Upper lobe of left lung (tissue), 5 donors: ENCODE data around the genes AMBP and ORM1.

- PRO-cap, 2 experiments: no peak in any of the 2 experiments
- RAMPAGE, long total RNA, 4 experiments: start-site peak on the plus strand in 1 of 4 experiments, at chr9:112763972-112764092 at its widest, 10 reads per replicate
Measured at GRCh38 chr9:112763777-112764756, 13.5 kb downstream of the SNX30 start.

DNA sequence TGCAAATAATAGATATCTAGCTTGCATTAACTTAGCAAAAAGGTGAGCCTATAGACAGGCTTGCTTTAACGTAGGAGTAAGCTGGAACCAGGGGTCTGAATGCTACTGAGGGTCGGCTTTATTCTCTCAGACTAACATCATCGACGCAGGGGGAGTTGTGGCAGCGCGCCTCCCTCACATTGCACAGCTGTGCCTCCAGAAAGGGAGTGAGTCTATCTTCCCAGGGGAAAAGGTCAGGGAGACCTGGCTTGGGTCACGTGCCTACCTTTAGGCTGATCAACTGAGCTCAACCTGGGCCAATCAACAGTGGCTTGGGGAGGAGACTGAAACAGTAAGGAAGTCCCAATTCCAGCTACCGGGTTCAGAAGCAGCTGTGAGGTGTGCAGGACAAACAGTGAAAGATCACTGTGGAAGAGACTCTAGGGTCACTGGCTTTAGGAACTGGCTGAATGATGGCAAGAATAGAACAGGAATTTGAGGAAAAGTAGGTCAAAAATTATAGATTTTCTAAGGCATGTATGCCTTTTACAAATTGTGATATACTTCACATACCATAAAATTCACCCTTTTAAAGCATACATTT is 14.3 kb downstream of the SNX30 start:
- PRO-cap, 2 experiments: no peak in any of the 2 experiments
- RAMPAGE, long total RNA, 4 experiments: no peak in any of the 4 experiments

DNA sequence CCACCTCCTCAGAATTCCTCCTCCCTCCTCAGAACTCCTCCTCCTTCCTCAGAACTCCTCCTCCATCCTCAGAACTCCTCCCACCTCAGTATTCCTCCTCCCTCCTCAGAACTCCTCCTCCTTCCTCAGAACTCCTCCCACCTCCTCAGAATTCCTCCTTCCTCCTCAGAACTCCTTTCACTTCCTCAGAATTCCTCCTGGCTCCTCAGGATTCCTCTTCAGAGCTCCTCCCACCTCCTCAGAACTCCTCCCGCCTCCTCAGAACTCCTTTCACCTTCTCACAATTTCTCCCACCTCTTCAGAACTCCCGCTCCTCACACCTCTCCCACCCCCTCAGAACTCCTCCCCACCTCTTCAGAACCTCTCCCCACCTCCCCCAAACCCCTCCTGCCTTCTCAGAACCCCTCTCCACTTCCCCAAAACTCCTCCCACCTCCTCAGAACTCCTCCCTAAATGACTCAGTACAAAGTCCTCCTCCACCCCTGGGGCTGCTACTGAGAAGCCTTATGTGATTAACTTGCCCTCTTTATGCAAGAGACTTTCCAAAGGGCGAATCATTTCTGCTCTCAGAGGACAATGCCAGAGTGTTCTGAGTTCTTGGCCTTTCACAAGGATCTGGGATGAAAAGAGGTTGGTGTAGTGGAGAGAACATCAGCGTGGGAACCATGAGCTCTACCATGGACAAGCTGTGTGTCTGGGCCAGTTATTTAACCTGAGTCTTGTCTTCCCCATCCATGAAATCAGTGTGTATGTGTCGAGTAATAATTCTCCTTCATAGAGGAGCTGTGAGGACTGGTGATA is 23.1 kb downstream of the SLC46A2 start:
- PRO-cap, 2 experiments: no peak in any of the 2 experiments
- RAMPAGE, long total RNA, 4 experiments: no peak in any of the 4 experiments

GRCh38 chr9:113219844-113220246 is 1.2 kb downstream of the FKBP15 start:
- PRO-cap, 2 experiments: no peak in any of the 2 experiments
- RAMPAGE, long total RNA, 4 experiments: no peak in any of the 4 experiments

DNA sequence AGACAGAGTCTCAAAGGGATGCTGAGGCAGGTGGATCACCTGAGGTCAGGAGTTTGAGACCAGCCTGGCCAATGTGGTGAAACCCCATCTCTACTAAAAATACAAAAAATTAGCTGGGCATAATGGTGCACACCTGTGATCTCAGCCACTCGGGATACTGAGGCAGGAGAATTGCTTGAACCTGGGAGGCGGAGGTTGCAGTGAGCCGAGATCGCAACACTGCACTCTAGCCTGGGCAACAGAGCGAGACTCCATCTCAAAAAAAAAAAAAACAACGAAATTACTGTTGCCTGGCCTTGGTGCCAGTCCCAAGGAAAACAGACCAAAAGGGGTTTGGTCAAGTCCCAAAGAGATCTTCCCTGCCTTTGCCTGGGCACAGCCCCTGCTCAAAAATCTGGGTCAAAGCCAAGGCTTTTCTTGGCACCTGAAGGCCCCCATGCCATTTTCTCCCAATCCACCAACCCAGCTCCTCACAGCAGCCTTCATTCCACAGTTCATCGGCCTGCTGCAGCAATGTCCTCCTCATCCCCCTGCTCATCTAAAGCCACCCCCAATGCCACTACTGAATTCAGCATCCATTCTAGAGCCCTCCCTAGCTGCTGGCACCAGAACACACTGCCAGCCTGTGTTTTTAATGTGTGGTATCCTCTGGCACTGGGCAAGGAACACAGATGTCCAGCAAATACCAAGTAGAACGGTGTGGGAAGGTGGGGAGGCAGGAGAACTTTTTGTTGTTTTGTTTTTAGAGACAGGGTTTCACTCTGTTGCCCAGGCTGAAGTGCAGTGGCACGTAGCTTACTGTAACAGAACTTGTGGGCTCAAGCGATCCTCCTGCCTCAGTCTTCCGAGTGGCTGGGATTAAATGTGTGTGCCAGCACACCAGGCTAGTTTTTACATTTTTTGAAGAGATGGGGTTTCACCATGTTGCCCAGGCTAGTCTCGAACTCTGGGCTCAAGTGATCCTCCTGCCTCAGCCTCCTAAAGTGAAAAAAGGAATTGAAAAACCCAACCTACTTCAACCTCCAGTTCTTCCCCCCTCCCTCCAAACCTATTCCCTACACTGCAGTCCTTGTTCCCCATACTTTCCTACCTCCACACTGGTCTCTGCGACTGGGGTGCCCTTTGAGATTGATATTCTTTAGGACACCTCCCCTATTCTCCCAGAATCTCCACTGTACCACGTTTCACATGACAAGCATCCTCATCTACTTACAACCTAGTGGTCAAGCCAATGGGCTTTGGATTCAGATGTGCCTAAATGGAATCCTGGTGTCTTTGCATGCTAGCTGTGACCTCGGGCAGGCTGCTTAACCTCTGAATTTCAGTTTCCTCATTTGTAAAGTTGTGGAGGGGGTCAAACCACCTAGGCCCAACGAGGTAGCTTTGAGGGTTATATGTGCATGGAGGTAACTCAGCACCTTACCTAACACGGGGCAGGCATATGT is 4.7 kb downstream of the HDHD3 start:
- PRO-cap, 2 experiments: no peak in any of the 2 experiments
- RAMPAGE, long total RNA, 4 experiments: no peak in any of the 4 experiments

DNA sequence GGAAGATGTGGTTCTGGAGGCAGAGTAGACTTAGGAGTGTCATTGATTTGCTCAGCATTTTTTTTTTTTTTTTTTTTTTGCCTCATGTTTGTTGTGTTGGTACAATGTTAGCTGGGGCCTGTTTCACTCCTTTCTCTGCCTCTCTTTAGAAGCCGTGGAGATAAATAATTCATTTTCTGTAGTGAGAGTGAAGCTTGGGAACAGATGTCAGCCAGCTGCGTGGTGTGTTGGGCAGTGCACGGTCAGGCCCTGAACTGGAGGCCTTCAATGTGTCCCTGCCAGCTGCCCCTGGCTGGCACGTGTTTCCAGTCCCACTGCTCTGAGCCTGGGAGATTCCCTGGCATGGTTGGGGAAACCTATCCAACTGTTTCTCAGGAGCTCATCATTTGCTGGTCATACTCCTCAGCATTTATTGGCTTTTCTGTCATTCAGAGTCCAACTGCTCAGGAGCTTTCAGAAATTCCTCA is 5.5 kb downstream of the RGS3 start:
- PRO-cap, 2 experiments: no peak in any of the 2 experiments
- RAMPAGE, long total RNA, 4 experiments: no peak in any of the 4 experiments

GRCh38 chr9:113518111-113518544 is 54.6 kb downstream of the RGS3 start:
- PRO-cap, 2 experiments: no peak in any of the 2 experiments
- RAMPAGE, long total RNA, 4 experiments: no peak in any of the 4 experiments

- PRO-cap, 2 experiments: no peak in any of the 2 experiments
- RAMPAGE, long total RNA, 4 experiments: no peak in any of the 4 experiments
Measured at GRCh38 chr9:113587344-113587808, 123.8 kb downstream of the RGS3 start.

DNA sequence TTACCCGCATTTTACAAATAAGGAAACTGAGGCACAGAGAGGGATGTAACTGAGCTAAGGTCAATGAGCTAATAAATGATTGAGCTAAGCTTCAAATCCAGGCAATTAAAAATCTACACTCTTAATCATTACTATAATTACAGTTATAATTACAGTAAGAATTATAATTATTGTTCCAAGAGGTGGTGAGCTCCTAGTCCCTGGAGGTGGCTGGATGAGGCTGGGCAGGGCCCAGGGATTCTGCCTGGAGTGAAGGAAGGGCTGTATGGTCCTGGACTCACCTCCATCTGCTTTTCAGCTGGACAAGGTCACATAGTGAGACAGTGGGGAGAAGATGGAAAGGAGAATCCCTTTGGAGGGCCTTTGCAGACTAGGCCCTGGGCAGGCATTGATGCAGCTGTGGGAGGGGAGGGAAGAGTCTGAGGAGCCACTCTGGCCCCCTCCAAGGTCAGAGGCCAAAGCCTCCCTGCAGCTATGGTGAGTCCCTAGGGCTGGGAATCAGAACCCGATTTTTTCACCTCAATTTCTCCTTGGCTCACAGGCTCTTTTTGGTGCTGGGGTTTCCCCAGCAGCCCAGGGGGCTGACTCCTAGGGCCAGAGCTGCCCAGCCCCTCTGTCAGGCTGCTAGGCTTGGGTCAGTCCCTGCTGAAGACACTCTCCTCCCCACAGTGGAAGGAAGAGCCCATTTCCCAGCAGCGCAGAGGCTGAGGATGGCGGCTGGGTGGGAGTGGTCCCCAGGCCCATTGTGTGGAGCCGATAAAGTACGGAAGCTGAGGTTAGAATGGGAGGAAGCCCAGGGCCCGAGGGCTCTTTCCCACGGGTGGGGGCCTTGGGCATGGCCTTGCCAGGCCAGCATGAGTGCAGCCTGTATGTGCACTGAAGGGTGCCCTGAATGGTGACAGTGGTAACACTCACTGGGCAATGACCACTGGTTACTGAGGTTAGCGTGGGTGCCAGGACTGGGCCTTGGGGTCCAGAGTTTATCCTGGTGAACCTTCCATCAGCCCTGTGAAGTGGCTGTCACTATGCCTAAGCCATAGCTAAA is 125.6 kb downstream of the RGS3 start:
- PRO-cap, 2 experiments: no peak in any of the 2 experiments
- RAMPAGE, long total RNA, 4 experiments: no peak in any of the 4 experiments

GRCh38 chr9:113595435-113596054 is 132.0 kb downstream of the RGS3 start:
- PRO-cap, 2 experiments: no peak in any of the 2 experiments
- RAMPAGE, long total RNA, 4 experiments: no peak in any of the 4 experiments

- PRO-cap, 2 experiments: peak in 1 of 2 experiments; most common plus-strand start chr9:113599799 (in 1)
- RAMPAGE, long total RNA, 4 experiments: no peak in any of the 4 experiments
Measured at GRCh38 chr9:113599480-113600211, 136.1 kb downstream of the RGS3 start.

GRCh38 chr9:113621248-113621978 is 157.9 kb downstream of the RGS3 start:
- PRO-cap, 2 experiments: peak in 1 of 2 experiments; most common minus-strand start chr9:113621569 (in 1)
- RAMPAGE, long total RNA, 4 experiments: no peak in any of the 4 experiments

DNA sequence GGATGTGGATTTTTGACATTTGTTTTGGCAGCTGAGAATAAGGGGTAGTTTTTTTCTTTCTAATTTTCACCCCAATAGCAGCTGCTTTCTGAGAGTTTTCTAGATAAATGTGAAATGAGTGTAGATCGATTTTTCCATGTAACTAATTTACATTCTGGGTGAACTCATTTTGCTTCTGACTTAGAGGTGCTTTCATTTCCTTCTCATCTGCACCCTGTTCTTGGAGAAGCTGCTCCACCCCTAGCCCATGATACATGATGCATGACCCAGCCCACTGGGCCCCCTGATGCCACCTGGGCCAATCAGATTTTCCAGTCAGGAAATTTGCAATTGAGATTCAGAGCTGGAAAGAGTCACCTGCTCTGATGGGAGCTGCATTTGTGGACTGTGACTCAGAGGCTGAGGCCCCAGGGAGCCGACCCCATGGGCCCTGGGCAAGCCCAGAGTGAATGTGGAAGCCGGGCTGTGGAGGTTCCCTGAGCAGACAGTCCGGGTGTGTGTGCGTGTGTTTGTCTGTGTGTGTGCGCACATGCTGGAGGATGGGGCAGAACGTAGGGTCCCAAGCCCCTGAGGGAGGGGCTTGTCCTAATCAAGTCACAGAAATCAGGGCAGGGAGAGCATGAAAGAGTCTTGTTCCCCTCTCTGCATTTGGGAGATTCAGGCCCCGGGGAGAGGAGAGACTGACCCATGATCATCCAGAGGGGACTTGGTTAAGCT is 159.4 kb downstream of the RGS3 start:
- PRO-cap, 2 experiments: no peak in any of the 2 experiments
- RAMPAGE, long total RNA, 4 experiments: no peak in any of the 4 experiments

DNA sequence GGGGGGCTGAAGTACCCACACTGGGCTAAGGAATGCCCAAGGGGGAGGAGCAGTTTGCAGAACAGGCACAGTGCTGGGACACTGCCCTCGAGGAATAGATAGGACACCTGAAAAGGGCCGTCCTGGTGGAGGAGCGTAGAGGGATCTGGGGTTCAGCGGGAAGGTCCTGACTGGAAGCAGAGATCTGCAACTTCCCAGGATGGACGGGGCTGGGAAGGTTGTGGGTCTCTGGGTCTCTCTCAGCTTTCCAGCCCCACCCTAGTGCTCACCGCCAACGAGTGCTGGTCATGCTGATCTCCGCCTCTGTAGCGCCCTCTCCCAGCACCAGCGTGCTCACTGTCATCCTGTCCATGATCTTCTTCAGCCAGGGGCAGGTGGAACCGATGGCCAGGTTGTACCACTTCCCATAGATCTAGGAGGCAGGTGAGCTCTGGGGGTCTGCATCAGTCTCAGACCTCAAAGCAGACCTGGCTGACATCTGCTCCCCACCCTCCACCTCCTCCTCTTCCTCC is 1.7 kb downstream of the AMBP start:
- PRO-cap, 2 experiments: no peak in any of the 2 experiments
- RAMPAGE, long total RNA, 4 experiments: no peak in any of the 4 experiments

DNA sequence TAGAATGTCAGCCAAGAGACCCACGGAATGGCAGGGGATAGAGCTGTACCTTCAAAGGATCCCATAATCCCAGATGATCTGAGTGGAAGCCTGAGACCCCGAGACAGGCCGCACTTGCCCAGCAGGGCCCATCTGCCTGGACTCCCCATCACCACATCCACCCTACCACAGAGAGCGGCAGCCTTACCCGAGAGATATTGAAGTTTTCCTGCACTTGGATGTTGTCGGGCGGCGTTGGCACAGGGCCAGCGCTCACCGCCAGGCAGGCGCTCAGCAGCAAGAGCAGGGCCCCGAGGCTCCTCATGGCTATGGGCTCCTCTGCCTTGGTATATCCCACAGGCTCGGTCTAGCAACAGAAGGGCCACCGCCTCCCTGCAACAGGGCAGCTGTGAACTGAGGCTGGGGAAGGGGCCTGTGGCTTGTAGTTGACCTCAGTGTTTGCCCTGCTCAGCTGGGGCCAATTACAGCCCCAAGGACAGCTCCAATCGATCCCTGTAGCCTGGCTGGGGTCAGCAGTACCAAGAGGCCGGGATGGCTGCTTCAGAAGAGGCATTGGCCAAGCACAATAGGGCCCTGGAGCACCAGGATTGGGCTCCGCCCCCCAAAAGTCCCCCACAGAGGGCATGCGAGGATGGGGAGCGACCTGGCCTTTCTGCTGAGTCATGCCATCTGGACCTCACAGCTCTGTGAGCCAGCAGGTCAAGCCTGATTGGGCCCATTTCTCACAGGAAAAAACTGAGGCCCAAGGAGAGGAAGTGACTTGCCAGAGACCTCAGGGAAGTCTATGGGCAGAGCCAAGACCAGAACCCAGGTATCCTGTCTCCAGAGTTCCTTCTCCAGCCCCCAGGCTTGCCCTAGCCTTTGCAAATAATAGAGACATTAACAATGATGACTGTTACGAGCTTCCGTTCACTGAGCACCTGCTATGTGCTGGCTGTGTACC is at the start of gene AMBP:
AMBP (minus strand) TSS at position 395 of the 943 bp plus-strand sequence.
- PRO-cap, 2 experiments: no peak in any of the 2 experiments
- RAMPAGE, long total RNA, 4 experiments: no peak in any of the 4 experiments

GRCh38 chr9:114168391-114169209 is 13.3 kb downstream of the COL27A1 start:
- PRO-cap, 2 experiments: no peak in any of the 2 experiments
- RAMPAGE, long total RNA, 4 experiments: start-site peak on the plus strand in 1 of 4 experiments, at chr9:114168209-114169138 at its widest, 15 reads per replicate

- PRO-cap, 2 experiments: no peak in any of the 2 experiments
- RAMPAGE, long total RNA, 4 experiments: start-site peak on the plus strand in 1 of 4 experiments, at chr9:114209416-114209930 at its widest, 8 reads per replicate
Measured at GRCh38 chr9:114209285-114209814, 54.0 kb downstream of the COL27A1 start.

DNA sequence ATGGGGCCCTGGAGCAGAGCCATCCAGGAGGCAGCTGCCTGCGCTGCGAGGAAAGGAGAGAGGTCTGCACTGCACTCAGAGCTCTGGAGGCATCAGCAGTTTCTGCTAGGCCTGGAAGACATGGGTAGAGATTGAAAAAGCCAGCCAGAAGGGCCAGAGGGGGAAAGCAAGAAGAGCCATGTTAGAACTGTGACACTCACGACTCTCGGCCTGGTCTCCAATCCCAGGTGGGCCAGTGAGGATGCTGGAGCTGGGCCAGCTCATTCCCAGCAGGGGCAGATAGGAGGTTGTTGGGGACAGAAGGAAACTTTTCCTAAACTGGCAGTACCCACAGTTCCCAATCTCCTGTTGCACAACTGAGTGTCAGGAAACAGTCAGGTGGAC is 8.0 kb upstream of the ORM1 start:
- PRO-cap, 2 experiments: no peak in any of the 2 experiments
- RAMPAGE, long total RNA, 4 experiments: no peak in any of the 4 experiments

- PRO-cap, 2 experiments: no peak in any of the 2 experiments
- RAMPAGE, long total RNA, 4 experiments: start-site peak on the plus strand in 1 of 4 experiments, at chr9:114323094-114323098 at its widest, 139 reads per replicate
Measured at GRCh38 chr9:114322833-114323200, at the start of gene ORM1. Gene ORM1 (plus strand): TSS chr9:114323098.

DNA sequence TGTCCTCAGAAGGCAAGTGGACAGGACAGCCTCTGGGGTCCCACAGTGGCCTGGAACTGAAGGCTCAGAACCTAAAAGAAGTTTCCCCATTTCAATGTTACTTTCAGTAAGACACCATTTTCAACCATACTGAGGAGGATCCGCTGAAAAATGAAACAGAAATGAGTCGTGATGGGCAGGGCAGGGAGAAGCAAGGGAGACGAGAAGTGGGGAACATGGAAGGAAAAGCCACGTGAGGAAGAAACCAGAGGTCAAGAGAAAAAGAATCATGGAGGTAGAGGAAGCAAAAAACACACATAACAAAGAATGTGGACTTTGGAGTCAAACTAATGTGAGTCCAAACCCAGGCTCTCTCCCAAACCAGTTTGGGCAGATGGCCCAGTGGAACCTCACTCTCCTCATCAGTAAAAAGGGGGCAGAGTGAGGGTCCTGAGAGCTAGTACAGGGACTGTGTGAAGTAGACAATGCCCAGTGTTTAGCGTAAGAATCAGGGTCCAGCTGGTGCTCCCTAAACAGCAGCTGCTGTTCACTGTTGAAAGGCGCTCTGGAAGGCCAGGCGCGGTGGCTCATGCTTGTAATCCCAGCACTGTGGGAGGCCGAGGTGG is 1.4 kb upstream of the ORM2 start:
- PRO-cap, 2 experiments: no peak in any of the 2 experiments
- RAMPAGE, long total RNA, 4 experiments: no peak in any of the 4 experiments